GM23248 (cell line): Measurements from ENCODE around the gene MAX.

DNA sequence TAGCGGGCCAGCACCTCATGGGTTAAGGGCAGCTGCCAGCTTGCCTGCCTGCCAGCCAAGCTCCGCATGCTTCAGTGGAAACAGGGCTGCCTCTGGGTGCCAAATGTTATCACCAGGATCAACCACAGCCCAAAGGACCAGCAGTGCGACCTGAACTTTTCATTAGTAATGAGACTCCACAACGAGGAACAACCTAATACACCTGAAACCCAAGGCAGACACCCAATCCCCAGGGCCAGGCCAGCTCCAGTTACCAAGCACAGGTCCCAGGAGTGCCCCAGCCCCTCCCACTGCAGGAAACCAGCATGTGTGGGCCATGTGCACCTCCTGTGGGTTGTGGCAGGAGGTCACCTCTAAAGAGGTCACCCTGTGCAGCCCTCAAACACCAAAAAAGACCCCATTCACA, 11.2 kb downstream of the RAB15 start:
- RAMPAGE, long total RNA: no peak

GRCh38 chr14:65025692-65026179, 39.0 kb downstream of the FNTB start:
- RAMPAGE, long total RNA: no peak

GRCh38 chr14:65101927-65102772, at the start of gene MAX:
TSS of gene MAX (minus strand) at chr14:65102517.
- RAMPAGE, long total RNA: start-site peak on the minus strand at chr14:65102470-65102491, 43 and 48 reads in 2 replicates

GRCh38 chr14:65206500-65207492, 104.5 kb upstream of the MAX start:
- RAMPAGE, long total RNA: no peak

DNA sequence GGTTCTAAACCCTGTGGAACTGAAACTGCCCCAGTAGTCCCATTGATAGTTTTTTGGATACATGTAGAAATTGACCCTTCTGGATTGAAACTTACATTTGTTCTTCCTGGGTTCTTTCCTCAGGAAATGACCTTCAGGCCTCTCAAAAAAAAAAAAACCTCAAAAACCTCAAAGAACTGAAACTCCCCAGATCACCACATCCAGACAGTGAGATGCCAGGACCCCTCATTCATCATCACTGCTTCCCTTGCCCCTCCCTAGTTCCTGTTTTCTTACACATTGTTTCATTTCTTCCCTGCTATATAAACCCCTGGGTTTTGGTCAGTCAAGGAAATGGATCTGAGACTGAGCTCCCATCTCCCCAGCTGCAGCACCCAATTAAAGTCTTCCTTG, 107.7 kb upstream of the MAX start:
- RAMPAGE, long total RNA: no peak

DNA sequence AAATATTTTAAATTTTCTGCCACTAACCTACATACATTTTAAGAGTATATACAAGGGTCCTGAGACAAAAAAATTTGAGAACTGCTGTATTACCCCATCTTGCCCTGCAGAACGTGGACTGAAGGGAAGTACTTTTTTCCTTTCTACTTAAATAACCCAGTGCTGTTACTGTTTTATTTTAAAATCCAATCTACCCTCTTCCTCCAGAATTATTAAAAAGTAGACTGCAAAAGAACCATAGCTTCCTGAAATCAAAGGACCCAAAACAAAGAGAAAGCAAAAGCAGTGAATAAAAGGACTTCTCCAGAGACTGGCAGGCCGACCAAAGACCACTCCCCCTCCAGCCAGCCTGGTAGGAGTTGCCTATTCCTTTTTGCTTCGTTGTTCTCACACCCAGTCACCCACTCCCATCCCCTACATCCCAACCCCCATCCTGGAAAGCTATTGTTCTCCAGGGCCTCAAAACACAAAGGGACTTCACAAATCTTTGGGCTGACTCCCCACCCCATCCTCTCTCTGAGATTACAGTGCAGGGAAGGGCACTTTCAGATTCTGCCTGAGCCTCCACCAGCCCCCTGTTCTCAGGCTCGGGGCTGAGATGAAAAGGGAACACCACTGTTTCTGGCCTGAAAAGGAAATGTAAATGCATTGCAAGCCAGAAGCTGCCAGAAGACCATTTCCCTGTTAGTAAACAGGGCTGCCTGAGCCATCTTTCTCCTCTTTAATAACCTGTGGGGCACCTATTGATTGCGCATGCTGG, 130.6 kb upstream of the FUT8 start:
- RAMPAGE, long total RNA: no peak

DNA sequence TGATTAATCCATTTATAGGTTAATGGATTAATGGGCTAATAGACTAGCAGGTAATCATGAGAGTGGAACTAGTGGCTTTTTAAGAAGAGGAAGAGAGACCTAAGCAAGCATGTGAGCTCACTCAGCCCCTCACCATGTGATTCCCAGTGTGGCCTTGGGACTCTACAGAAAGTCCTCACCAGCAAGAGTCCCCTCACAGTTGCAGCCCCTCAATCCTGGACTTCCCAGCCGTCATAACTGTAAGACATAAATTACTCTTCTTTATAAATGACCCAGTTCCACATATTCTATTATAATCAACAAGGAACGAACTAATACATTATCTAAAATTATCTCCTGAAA, 60.7 kb upstream of the FUT8 start:
- RAMPAGE, long total RNA: no peak

DNA sequence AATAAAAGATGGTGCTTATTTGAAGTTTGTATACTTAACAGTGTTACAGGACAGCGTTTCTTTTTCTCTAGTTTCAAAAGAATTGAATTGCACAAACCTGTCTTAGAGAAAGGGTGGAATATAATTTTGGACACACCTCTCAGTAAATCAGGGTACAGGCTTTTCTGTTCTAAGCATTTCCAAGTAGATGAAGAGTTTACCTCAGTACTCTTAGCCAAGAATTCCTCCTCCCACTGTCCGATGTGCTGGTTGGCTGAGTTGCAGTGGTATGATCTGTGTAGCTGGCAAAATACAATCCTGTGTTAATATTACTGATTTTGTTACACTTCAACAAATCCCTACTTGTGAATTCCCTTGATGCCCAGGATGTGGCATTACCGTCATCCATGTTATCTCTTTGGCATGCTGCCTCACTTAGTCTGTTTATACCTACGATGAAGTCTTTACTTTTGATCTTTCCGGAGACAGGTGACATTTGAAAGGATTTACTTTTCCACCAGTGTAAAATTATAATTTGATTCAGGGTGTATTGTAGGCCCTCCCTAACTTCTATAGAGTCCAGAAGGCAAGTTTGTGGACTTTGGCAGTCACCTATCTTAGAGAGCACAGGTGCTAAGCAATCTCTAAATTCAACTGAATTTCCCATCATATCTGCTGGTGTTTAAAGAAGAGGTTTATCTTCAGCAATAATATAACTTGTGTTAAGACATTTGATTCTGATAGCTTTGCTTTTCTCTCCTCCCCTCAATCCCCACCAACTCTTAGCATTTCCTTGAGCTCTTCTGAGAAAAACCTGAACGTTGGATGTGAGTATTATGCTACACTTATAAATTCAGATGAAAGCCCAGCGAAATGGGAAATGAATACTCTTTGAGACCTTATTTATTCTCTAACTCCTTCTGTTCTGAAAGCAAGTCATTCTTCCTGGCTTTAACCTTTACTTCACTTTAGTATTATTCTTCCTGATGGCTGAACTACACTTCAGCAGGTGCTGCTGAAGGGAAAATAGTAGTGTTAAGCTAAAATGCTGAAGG, 10.2 kb downstream of the CCDC196 start:
- RAMPAGE, long total RNA: no peak

DNA sequence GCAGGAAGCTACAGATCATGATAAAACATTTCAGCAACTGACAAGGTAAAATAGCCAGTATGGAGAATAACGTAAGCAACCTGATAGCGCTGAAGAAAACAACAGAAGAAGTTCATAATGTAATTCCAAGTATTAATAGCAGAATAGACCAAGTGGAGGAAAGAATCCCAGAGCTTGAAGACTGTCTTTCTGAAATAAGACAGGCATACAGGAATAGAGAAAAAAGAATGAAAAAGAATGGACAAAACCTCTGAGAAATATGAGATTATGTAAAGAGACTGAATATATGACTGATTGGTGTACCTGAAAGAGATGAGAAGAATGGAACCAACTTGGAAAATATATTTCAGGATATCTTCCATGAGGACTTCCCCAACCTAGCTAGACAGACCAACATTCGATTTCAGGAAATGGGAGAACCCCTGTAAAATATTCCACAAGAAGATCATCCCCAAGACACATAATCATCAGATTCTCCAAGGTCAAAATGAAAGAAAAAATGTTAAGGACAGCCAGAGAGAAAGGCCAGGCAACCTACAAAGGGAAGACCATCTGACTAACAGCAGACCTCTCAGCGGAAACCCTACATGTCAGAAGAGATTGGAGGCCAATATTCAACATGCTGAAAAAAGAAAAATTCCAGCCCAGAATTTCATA, 154.9 kb downstream of the GPHN start:
- RAMPAGE, long total RNA: no peak

- RAMPAGE, long total RNA: no peak
Measured at GRCh38 chr14:67241627-67242208, 483 bp downstream of the PALS1 start.

- RAMPAGE, long total RNA: no peak
Measured at GRCh38 chr14:67392978-67393400, 19.0 kb downstream of the PLEK2 start.

DNA sequence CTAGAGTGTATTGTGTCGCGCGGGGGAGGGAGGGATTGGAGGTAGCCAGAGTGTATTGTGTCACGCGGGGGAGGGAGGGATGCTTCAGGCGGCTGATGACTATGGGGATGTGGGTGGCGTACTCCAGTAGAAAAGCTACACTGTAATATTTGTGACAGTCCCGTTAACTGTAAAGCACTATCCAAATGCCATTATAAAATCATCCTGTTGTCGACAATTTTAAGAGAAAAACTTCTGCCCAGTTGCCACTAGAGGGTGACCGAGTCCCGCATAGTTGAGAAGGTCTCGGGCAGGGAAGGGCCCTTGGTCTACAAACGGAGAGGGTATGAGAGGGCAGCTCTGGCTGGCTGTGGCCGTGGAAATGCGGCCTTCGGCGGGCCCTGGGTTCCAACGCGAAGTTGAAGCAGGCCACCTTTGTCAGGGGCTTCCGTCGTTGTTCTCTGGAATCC, 15.1 kb upstream of the PLEK2 start:
- RAMPAGE, long total RNA: no peak

GRCh38 chr14:67441552-67442159, 29.7 kb upstream of the PLEK2 start:
- RAMPAGE, long total RNA: no peak

DNA sequence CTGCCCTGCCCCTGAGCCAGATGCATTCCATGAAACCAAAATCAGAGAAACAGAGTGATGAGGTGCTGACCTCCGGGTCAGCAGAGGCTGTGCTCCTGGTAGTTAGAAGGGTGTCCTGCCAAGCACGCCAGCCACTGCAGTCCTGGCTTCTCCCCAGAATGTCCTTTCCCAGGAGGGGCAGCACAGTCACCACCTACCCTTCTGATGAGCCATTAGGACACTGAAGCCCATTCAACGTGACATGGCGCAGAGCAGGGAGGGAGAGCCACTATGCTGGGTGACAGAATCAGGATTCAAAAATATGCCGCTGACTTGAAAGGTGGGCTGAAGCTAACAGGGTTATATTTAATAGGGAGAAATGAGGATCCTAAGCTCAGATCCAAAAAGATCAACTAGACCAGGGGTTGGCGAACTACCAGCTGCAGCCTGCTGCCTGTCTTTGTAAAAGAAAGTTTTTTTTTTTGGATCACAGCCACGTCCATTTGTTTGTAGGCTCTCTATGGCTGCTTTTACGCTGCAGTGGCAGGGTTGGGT, 34.5 kb upstream of the PLEK2 start:
- RAMPAGE, long total RNA: no peak

DNA sequence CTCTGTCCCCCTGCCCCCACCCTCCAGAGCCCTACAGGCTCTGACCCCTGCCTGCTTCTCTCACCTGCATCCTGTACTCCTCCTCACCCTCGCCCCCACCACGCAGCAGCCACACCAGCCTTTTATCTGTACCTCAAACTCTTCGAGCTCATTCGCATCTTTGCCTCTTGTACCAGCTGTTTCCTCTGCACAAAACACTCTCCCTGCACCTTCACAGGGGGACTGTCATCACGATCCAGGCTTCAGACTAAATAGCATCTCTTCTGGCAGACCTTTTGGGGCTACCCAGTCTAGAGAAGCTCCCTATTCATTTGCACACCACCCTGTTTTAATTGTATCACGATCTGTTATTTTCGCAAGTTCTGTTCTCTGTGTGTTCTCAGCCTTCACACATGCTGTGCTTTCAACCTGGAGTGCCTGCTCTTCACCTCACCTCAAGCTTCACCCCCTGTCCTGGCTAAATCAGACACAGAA, 24.1 kb downstream of the TMEM229B start:
- RAMPAGE, long total RNA: no peak

GRCh38 chr14:67533810-67534167, 699 bp downstream of the PLEKHH1 start:
- RAMPAGE, long total RNA: no peak

GRCh38 chr14:67556807-67557647, 23.9 kb downstream of the PLEKHH1 start:
- RAMPAGE, long total RNA: no peak

- RAMPAGE, long total RNA: no peak
Measured at GRCh38 chr14:67566863-67567485, 33.1 kb downstream of the PIGH start.

DNA sequence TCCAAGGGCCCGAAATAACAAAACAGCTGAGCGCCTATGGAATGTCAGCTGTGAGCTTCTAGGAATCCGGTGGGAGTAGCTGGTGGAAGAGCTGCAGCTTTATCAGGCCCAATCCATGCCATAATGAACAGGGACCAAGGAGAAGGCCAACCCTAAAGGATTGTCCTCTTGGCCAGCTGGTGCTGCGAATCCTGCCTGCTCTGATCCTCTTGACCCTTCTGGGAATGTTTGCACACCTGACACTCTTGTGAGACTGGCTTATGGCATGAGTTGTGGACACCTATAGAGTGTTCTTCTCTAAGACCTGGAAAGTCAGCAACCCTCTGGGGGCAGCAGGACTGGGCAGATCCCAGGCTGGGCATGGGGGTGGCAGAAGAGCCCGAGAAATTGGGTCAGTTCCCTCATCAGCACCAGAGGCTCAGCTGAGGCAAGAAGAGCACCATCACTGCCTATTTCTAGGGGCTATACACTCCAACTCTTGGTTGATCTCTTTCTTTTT, 32.1 kb downstream of the RDH12 start:
- RAMPAGE, long total RNA: no peak

GRCh38 chr14:67820449-67821268, 1.1 kb downstream of the RAD51B start:
- RAMPAGE, long total RNA: no peak